ENCODE measurements around a stretch of chr13.

DNA sequence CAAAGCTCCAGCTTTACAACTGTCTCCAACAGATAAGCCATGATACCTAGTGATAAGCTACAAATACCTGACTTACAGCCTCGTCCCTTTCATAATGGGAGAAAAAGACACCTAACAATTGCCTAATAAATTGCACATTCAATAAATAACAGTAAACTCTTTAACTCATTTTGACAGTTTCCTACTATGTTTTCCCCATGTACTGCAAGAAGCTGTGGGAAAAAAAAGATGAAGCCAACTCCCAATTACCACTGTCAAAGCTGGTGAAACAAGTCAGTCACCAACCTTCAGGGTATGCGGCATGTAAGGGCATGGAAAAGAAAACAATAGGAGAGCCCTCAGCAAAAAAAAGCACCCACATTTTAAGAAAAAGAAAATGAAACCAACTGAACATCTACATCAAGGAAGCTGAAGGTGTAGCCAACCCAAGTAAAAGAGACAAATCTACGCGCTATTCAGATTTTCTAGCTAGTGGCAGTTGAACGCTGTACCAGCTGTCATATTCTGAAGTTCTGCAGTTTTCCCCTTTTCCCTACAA, 1.7 kb downstream of the MYCBP2 start:
- PRO-cap = no peak
- RRBS = no CpG with 5 or more reads among the region's 5 CpGs

GRCh38 chr13:77328953-77330213, 2.5 kb upstream of the MYCBP2 start:
- PRO-cap = bidirectional peak, plus-strand start at chr13:77329323, minus-strand start at chr13:77329161; bidirectional peak, plus-strand start at chr13:77329428, minus-strand start at chr13:77329476; bidirectional peak, plus-strand start at chr13:77329926, minus-strand start at chr13:77329876
- RRBS = 3% methylated on average over 4 of the region's 61 CpGs

- PRO-cap = unidirectional peak, plus-strand start at chr13:77917825
- RRBS = no CpG with 5 or more reads among the region's 1 CpG
These were observed 1.1 kb downstream of the EDNRB start for GRCh38 chr13:77917371-77918020.

DNA sequence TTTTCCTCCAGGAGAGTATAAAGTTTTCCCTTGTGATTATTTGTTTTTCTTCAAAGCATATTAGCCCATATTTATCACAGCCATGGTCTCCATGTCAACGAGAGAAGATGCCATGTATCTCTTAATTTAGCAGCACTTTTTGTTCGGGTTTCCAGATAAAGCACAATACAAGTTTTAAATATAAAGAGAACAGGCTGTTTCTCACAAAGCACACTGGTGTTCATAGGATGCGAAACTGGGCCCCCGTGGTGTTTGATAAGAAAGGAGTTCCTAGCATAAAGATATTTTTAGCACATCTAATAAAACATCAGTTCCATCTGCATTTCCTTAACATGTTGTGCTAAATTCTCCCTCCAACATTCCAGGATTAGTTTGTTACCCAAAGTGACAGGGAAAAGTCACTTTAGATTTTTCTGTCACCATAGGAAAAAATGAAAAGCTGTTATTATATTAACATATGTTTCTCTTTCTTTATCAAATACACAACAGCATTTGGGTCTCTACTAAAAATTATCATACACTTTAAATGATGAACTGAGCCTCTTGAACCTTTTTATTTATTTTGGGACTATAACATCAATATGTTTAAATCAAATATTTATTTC, 72.4 kb upstream of the EDNRB start:
- PRO-cap = no peak
- RRBS = no CpG with 5 or more reads among the region's 4 CpGs

GRCh38 chr13:78596741-78597376, 6.5 kb downstream of the POU4F1 start:
- PRO-cap = unidirectional peak, plus-strand start at chr13:78597323
- RRBS = 19% methylated on average over 9 of the region's 40 CpGs

- PRO-cap = no peak
- RRBS = no CpG with 5 or more reads among the region's 1 CpG
These were observed 164.2 kb downstream of the RBM26 start for GRCh38 chr13:79241916-79242250.

GRCh38 chr13:79371649-79372191, 34.3 kb downstream of the RBM26 start:
- PRO-cap = no peak
- RRBS = no CpG with 5 or more reads among the region's 9 CpGs

DNA sequence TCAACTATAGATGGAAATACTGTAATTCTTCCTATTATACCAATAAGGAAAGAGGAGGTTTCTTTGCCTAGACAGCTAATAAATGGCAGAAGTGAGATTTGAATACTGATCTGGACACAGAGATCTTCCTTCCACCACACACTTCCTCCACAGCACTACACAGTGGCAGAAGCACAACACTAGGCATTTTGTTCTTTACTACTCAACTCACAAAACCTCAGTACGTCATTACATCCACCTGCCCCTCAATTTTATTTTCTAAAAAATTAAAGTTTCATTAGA, 4.4 kb downstream of the RBM26 start:
- PRO-cap = no peak
- RRBS = no CpG with 5 or more reads among the region's 1 CpG

GRCh38 chr13:79663937-79664329, 183.0 kb downstream of the NDFIP2 start:
- PRO-cap = no peak
- RRBS = no CpG with 5 or more reads among the region's 2 CpGs

DNA sequence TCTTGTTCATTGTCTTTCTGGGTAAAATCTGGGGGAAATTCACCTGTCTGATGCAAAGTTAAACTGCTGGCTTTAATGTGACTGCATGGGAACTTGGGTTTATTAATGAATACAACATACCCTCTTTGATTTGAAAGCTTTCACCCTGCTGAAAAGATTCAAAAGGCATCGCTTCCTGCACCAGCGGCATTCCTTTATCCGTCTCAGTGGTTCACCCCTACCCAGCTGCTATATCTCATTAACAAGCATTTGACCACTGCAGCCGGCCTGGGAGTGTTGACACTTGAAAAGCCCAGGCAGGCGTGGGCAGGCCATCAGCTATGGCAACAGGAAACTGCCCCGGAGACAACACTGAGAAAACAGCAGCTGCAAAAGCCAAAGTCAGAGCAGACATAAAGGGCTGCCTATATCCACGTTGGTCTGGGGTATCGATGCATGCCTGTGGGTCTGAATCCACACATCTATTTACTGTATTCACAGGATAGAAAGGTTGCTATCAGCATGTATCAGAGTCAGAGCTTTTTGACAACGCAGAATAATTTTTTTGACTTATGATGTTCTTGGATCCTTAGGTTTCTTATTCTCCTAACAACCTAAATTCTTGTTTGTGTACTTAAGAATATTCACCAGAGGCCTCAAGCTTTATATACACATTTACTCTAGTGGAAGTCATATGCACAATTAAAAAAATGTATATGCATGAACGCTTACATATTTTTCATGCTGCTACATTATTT, 302.0 kb downstream of the NDFIP2 start:
- PRO-cap = no peak
- RRBS = 11% methylated on average over 2 of the region's 10 CpGs

- PRO-cap = no peak
- RRBS = no CpG with 5 or more reads among the region's 5 CpGs
These were observed 388.3 kb downstream of the NDFIP2 start for GRCh38 chr13:79869150-79869666.

- PRO-cap = no peak
- RRBS = 93% methylated on average over 3 of the region's 15 CpGs
These were observed 266.6 kb downstream of the SPRY2 start for GRCh38 chr13:80074175-80074859.

DNA sequence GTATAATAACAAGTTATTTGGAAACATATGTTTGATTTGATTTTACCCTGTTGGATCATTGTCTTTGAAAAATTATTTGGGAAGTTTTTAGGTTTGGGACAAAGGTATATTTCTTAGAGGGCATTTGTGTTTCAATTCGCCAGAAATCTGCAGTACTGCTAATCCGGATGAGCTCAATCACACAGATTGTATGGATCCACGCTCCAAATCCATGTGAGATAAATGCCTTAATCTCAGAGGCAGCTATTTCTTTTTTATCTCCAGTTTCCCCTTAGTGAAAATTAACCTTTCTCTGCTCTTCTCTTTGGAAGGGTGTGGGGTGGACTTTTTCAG, 1464.6 kb downstream of the SLITRK1 start:
- PRO-cap = no peak
- RRBS = no CpG with 5 or more reads among the region's 3 CpGs

DNA sequence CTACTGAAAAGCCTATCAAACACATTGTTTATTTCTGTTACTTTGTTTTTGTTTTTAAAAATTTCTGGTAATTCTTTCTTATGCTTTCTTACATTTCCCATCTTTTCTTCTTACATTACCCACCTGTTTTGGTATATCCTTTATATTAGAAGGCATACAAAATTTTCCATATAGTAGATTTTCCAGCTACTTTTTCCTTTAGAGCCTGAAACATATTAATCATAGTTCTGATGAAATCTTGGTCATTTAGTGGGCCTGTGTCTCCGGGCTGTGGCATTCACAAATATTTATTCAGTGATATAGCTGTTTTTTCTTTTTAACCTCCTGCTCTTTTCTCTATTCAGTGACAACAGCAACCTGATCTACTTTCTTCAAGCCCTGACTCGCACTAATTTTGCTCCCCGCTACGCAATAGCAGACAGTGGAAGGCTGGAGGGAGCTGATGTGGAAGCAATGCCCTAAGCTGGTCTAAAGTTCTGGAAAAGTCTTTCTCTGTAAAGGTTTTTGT, 289.8 kb downstream of the SLITRK6 start:
- PRO-cap = no peak
- RRBS = 33% methylated on average over 1 of the region's 4 CpGs

DNA sequence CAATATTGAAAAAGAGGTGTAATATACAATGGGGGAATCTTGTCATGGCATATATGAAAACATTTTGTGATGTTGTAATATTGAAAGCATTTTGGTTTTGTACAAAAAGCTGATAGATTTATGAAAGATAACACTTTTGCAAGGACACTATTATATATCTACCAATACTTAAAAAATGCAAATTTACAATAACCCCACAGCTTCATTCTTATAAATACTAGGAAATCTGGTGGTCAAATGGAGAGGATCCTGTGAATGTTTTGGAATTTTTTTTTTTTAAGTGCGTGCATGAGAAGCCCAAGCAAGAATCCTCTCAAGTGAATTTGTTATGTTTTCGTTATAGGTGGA, 1263.0 kb downstream of the SLITRK5 start:
- PRO-cap = no peak
- RRBS = no CpG with 5 or more reads among the region's 2 CpGs

GRCh38 chr13:89707890-89708242, 1690.6 kb upstream of the GPC5 start:
- PRO-cap = no peak
- RRBS = no CpG with 5 or more reads among the region's 5 CpGs

- PRO-cap = no peak
These were observed 1137.1 kb upstream of the GPC5 start for GRCh38 chr13:90261306-90261643.

DNA sequence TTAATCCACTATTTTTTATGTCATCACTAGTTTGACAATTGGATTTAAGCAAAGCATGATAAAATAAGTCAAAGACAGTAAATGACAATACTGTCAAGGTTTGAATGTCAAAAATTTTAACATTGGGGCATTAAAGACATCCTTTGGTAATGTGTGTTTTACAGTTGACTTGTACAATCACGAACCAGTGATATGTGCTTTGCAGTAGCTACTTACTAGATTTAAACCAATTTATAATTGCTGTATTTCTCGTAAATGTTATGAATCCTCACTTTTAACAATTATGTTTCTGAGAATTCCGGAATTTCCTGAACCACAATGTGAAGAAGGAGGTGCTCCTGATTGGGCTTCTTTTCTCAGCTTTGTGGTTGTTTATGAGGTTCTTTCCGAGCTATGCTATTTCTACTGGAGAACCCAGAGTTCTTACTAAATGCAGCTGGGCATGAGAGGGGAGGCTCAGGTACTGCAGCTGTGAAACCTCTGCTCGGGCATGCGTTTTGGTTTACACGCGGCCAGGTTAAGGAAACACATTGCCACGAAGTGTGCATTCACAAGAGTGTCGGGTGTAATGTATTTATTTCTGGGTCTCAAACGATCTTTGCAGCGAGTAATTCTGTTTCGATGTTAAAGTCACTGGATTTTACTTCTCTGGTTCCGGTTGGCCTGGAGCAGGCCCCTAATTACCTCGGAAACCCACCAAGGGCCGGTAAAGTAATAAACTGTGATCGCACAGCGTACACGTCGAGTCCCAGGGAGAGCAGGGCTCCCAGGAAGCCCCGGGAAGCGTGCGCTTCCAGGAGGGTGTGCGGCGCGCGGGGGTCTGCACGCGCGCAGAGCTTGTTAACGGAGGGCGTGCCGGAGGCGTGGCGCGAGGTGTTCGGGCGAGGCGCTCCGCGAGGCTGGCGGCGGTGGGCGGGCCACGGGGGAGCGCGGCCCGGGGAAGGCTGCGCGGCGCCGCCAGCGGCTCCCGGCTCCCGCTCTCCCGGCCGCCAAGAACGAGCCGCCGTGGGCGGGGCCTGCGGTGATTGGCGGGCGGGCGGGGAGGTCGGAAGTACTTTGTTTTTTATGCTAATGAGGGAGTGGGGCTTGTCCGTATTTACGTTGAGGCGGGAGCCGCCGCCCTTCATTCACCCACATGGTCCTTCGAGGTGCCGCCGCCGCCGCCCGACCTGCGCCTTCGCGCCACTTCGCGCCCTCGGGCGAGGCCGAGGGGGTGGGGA, 51.4 kb upstream of the GPC5 start:
- PRO-cap = bidirectional peak, plus-strand start at position 920 of the sequence, minus-strand start at position 807 of the sequence; bidirectional peak, plus-strand start at position 1,126 of the sequence, minus-strand start at position 994 of the sequence
- RRBS = 1% methylated on average over 30 of the region's 85 CpGs

DNA sequence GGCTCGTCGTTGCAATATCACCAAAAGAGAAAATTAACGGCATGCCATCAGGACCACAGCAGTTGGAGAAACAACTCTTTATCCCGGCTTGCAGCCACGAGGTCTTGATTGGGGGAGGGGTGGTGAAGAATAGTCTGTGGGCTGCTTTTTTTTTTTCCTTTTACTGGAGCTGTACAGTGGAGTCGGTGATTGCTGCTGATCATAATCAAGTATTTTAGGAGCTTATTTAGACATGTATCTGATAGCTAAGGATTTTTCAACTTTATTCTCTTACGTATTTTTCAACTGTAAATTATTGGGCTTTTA, 49.2 kb upstream of the GPC5 start:
- PRO-cap = no peak
- RRBS = 0% methylated on average over 1 of the region's 7 CpGs

GRCh38 chr13:91351514-91352499, 46.6 kb upstream of the GPC5 start:
- PRO-cap = no peak
- RRBS = no CpG with 5 or more reads among the region's 5 CpGs

Data from kidney (tissue), 2 donors.